Cytotoxic T cell (primary cell): ENCODE measurements around the gene CREBRF.

DNA sequence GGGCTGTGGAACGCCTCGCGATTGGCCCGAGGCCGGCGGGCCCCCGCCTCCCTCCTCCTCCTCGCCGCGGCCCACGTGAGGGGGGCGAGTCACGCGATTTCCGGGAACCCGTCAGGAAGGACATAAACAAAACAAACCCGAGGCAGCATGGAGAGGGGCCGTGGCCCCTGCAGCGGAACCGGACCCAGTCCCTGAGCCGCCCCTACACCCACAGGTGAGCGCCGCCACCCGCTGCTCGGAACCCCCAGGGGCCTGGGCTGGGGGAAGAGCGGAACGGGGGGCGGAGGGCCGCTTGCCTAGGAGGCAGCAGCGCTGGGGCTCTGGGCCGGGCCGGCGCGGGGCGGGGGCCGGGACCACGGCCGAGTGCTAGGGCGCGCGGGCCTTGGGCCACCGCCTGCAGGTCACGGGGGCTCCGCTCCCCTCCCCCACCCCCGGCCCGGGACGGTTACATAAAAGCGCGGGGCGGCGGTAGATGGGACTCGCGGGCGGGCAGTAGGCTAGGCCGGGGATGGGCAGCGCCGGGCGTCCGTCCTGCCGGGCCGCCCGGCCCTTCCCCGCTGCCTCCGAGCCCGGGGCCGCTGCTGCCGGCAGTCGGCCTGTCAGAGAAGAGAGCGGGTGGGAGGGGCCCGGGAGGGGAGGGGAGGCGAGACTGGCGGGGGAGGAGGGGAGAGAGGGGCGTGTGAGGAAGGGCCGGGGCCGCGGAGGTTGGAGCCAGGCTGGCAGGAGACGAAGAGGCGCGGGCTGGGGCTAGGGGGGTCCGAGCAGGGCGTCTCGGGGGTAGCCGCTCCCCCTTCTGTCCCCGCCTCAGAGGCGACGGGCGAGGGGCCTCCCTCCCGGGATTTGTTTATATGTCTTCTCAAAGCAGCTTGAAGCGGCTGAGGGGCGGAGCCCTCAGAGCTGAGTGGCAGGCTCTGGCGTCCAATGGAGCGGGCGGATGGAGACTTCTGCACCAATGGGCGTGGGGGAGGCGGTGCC is at the start of gene CREBRF:
Gene CREBRF, plus strand, starts transcription at position 87 of the 975 bp plus-strand sequence.
- PRO-cap, 2 experiments, result peak in 2 of 2 experiments; most common plus-strand start position 129 of the sequence (in 2); most common minus-strand start position 601 of the sequence (in 1)

- PRO-cap, 2 experiments, result no peak in any of the 2 experiments
Measured at GRCh38 chr5:173090563-173091301, 34.6 kb downstream of the CREBRF start.

DNA sequence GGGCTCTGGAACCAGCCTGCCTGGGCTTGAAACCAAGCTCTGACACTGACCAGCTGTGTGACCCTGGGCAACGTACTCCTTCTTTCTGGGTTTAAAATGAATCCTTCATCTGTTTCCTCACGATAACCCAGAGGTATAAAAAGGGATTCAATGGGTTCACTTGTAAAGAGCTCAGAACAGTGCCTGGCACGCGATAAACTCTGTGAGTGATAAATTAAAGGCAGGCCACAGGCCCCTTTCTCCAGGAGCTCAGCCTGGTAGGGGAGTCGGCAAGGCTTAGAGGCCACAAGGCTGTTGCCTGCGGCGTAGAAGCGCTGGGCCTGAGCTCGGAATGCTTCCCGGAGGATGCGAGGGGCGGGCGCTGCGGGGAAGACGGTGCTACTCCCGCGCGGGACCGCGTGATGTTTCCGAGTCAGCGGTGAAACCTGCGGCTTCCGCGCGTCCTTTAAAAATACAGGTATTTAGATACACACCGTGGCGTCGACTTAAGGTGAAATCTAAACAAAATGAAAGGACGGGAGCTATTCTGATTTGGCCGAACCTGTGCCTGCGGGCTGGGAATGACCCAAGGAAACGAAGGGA is 6.4 kb downstream of the NKX2-5 start:
- PRO-cap, 2 experiments, result no peak in any of the 2 experiments

- PRO-cap, 2 experiments, result no peak in any of the 2 experiments
Measured at GRCh38 chr5:173230060-173230773, 4.8 kb downstream of the NKX2-5 start.

GRCh38 chr5:173265244-173265862 is 30.3 kb upstream of the NKX2-5 start:
- PRO-cap, 2 experiments, result no peak in any of the 2 experiments

DNA sequence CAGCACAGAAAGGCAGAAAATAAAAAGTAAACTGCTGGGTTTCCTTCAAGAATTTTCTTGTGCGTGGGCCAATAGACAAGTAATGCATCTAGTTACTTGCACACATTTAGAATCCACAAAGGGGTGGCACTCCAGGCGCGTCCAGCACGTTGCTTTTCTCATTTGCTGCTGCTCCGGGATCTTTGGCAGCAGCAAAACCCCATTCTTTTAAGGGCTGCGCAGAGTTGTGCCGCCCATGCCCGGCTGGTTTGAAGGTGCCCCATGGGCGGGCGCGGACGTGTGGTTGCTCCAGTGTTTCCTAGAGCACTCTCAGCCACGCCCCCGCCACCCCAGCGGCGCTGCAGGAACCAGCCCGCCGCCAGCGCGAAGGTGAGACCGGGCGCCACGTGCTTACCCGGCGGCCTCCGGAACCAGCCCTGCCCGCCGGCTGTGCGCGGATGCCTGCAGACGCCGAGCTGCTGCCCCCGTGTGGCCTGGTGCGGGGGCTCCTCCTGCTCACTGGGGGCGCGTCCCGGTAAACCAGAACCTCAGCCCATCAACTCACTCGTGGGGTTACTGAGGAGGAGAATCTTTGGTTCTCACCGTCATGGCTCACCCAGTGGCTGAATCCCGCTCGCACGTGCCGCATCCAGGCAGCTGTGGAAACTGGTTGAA is 44.5 kb downstream of the STC2 start:
- PRO-cap, 2 experiments, result no peak in any of the 2 experiments

DNA sequence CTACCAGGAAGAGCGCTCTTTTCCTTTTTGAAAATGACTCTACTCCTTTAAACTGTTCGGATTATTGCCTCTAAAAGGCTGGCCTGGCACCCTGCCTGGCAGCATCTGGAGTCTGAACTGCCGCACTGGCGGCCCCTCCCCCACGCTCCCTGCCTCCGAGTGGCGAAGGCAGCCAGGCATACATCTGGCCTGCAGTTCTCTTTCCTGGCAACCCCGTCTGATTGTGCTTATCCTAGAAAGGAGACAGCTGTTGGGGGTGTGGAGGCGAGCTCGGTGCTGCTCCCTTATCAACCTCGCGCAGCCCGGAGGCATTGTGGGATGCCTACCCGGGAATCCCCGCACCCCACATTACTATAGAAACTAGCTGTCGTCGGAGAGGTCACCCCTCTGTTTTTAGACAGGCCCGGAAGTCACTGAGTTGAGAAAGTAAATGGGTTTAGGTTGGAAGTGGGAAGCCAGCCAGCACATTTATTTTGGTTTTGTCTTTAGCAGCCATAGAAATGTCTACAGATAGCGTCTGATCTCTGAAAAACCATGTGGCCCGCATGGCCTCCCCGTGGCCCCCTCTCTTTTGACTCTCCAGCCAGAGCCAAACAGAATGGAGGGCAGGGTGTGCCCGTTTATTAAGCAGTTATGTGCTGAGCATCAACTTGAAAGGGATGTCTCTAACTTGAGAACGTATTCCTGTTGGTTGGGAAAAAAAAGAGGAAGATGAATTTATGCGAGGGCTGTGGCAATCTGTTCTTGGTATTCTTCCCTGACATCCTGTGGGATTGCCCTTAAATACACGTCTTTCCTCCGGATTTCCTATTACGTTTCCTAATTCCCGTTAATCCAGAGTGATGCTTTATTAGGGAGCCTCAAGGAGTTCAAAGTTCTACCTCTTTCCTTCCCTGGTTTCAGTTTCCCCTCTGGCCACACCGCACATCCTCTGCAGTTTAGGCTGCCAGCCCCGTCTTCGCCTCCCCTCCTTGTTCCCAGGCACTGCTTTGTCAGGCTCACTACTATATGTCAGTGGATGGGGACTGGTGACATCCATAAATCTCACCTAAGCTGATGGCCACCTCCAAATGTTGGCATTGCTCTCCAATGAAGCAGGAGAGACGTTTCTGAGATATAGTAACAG is 3.9 kb downstream of the STC2 start:
- PRO-cap, 2 experiments, result no peak in any of the 2 experiments

DNA sequence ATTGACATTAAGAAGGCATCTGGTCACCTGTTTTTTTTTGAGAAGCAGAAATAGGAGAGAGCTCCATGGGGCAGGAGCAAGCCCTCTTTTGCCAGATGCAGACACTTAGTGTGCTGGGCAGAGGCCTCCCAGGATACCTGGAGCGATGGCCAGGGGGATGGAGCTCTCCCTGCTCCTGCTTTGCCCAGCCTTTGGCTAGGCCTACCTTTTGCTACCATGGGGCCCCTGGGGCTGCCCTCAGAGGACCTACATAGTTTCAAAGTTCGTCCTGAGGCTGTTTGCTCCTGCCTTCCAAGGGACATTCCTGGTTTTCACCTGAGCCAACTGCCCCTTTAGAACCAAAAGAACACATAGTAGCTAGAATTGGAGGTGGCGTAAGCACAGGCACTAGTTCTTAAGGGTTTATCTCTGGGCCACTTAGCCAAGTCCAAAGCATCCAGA is 2.4 kb upstream of the STC2 start:
- PRO-cap, 2 experiments, result no peak in any of the 2 experiments

DNA sequence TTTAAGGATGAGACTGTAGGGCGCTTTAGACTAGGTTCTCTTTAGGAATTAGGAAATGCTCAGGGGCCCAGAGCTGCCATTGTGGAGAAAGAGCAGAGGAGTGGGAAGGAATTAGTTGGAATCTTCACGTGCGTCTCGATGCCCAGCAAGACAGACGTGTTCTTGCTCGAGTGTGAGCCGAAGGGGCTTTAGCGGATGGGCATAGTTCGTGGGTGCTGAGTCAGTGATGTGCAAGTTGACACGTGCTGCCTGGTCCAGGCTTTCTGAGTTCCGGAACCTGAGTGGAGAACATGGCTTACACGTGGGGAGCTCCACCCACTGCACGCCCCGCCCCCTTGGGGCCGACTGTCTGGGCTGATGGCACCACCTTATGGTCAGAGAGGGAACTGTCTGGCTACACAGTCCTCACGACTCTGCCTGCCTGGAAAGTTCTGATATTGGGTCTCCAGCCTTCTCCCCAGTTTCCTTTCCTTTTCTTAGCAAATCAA is 3.7 kb upstream of the STC2 start:
- PRO-cap, 2 experiments, result no peak in any of the 2 experiments

GRCh38 chr5:173454765-173455698 is 126.8 kb upstream of the STC2 start:
- PRO-cap, 2 experiments, result no peak in any of the 2 experiments

- PRO-cap, 2 experiments, result no peak in any of the 2 experiments
Measured at GRCh38 chr5:173643917-173644426, 27.5 kb upstream of the BOD1 start.

GRCh38 chr5:173697902-173698483 is 81.5 kb upstream of the BOD1 start:
- PRO-cap, 2 experiments, result no peak in any of the 2 experiments

GRCh38 chr5:173762872-173763286 is 125.3 kb upstream of the CPEB4 start:
- PRO-cap, 2 experiments, result no peak in any of the 2 experiments

- PRO-cap, 2 experiments, result no peak in any of the 2 experiments
Measured at GRCh38 chr5:173767319-173767556, 120.9 kb upstream of the CPEB4 start.

DNA sequence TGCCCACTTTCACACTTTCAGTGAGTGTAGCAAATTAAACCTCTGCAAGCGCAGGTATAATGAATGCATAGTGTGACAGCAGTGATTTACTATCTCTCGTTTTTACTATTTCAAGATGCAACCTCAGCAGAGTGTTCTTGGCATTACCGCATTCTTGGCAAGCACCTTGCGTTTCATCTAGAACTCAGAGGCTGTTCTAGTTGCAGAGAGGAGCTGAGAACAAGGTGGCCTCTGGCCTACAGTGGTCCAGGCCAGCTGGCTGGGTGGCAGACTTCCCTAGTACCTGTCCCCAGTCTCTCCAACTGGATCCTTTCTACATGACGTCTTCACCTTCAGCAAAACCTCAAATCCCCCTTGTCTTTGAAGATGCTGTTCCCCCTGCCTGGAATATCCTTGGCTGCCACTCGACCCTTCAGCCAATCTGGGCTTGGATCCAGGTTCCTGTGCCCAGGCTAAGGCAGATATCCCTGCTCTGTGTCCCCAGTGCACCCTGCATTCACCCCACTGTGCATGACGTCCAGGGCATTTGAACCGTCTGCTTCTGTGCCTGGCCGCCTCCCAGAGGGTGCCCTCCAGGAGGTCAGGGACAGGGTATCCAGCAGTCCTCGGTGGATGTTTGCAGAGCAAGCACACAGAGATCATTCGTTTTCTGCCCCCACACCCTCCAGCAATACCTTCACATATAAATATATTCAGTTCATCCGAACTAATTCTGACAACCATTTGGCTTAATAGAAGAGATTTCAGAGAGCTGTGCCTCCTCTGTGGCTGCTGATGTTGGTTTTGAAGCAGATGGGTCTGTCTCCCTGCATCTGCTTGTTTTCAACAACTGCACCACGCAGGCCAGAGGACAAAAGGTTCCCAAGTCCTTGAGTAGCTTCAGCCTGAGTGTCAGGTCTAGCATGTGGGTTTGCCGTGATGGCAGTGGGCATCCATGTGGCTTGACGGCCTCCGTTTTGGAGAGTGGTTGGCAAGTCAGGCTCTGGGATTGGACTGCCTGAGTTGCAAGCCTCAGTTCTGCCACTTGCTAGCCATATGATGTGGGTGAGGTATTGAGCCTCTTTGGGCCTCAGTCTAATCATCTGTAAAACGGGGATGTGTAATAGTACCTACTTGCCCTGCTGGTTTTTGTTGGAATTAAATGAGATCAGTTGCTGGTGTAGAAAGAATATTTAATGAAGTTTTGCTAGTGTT is 120.2 kb upstream of the CPEB4 start:
- PRO-cap, 2 experiments, result no peak in any of the 2 experiments

GRCh38 chr5:173770953-173771838 is 117.0 kb upstream of the CPEB4 start:
- PRO-cap, 2 experiments, result no peak in any of the 2 experiments

GRCh38 chr5:173793643-173794543 is 94.3 kb upstream of the CPEB4 start:
- PRO-cap, 2 experiments, result no peak in any of the 2 experiments

DNA sequence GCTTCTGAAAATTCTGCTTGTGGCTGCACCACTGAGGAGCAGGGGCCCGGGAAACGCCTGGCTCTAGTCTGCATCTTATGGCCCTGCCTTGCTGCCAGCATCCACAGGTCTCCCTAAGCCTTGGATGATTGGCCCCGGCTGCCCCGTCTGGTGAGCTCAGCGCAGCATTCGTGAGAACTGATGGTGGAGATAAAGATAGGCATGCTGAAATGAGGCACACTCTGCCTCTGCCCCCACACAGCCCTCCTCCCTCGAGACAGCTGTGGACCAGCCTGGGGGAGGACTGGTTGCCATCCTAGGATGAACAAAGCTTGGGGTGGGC is 62.9 kb upstream of the CPEB4 start:
- PRO-cap, 2 experiments, result no peak in any of the 2 experiments

- PRO-cap, 2 experiments, result no peak in any of the 2 experiments
Measured at GRCh38 chr5:173891205-173892393, 3.5 kb downstream of the CPEB4 start.

GRCh38 chr5:173913532-173914067 is 25.5 kb downstream of the CPEB4 start:
- PRO-cap, 2 experiments, result no peak in any of the 2 experiments